Hair follicle dermal papilla cell (primary cell): Measurements from ENCODE around the genes NOS1 and HSPB8.

- CAGE, long polyA plus RNA = no peak
Measured at GRCh38 chr12:116160023-116161266, 117.0 kb downstream of the MED13L start.

DNA sequence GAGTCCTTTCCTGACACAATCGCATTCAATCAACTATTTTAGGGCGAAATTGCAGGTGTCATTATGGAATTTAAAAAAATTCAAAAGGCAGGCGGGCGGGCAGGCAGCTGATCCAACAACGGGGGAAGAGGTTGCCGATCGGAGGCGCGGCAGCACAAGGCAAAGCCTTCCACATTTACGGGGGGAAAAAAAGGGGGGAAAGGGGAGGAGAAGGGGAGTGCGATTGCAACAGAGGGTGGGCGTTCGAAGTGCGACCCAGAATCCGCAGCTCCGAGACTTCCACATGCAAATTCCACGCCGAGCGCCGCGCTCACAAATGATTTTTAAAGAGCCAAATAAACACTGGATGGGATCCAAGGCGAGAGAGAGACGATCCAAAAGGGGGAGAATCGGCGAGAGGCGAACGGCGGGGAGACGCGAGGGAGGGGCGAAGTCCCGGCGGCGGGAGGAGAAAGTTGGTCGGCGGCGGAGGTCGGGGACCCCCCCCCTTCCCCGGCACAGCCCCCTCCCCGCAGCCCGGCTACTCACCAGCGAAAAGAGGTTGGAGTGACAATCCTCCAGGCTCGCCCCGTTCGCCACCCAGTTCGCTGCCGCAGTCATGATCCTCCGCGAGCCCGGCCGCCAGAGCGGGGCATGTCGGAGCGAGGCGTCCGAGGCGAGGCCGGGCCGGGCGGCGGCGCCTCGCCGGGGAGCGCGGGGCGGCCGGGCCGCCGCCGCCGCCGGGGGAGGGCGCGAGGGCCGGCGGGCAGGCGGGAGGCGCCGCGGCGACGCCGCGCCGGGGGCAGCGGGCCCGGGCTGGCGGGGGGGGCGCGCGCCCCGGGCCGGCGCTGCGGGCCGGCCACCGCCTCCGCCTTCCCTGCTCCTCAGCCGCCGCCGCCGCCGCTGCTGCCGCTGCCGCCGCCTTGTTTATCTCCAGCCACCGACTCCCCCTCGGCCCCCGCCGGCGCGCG lies 686 bp downstream of the MED13L start:
- CAGE, long polyA plus RNA = no peak

DNA sequence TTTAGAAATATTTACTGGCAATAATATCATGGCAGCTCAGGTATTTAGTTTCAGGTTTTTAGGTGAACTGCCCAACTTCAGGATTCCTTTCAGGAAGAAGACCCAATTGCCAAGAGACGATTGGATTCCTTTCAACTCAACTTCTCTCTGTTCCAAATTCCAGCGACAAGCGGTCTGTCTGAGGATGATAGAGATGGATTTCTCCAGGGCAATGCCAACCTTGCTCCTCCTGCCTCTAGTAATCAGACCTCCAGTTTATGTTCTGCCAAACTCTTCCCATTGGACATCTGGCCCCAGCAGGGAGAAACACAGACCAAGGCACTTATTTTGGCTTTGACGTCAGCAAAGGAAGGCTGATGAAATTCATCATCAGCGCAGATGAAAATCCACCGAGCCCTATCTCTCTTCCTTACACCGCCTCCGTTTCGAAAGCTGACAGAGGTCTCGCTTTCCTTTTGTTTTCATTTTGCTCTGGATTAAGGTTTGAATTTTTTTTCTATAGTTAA lies 35.6 kb upstream of the MED13L start:
- CAGE, long polyA plus RNA = no peak

GRCh38 chr12:116368382-116368844 lies 90.9 kb upstream of the MED13L start:
- CAGE, long polyA plus RNA = no peak

DNA sequence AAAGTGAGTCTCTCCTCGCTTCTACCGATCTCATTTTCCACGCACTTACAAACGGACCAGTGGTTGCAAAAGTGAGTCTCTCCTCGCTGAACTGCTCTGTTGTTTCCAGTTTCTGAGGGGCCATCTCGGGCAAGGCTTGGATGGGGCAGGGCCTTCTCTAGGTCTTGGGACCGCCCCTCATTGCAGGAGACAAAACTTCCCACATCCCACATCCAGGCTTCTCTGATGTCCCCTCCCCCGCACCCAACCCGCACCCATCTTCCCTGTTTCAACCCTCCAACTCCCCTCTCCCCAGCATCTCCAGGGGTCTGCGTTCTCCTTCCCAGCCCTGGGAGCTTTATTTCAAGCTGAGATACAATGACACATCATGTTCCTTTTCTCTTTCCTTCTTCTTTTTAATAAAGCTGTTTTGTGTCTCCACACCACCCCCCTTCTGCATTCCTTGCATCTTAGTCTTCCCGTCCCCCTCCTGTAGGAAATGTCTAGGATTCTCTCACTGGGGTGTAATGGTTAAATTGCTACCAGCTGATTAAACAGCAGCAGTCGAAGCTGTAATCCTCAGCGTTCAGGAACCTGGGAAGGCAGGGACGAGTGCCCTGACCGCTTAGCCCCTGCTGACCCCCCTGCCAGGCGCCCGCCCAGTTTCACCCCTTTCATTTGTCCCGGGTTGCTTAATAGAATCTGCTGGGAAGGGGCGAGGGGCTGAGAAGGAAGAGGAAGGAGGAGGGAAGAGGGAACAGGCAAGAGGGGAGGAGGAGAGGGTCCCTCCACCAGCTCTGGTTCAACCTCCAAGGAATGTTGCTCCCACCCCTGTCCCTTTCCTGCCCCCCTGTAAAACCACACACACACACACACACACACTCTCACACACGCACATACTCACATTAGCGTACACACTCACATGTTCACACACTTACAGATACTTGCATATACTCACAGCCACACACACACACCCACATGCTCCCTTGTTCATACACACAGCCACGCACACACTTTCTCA lies 104.4 kb upstream of the MED13L start:
- CAGE, long polyA plus RNA = no peak

DNA sequence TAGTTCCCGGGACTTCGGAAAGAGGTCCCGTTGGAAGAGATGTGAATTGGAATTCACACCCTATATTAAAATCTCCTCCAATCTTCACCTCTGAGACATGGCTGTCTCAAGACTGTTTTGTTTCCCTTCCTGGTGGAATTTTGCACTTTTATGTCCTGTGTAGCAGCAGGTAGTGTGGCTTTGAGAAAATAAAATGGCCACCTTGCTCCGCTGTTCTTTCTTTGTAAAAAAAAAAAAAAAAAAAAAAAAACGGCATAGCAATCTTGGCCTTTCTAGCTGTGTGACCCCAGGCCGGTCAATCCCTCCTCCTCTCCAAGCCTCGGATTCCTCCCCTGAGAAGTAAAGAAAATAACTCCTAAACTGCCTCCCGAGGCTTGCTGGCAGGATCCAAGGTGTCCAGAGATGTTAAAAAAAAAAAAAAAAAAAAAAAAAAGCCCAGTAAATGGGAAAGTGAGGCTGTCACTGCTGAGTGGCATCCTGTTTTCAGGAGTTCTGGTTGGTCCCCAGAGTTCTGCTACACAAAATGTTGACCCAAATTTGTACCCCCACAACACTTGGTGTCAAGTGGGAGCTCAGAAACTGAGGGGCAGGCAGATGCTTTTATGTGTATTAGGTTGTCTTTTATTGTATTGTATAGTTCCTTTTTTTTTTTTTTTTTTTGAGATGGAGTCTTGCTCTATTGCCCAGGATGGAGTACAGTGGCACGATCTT lies 23.9 kb upstream of the MAP1LC3B2 start:
- CAGE, long polyA plus RNA = no peak

GRCh38 chr12:116537274-116537798 lies 21.8 kb upstream of the MAP1LC3B2 start:
- CAGE, long polyA plus RNA = no peak

DNA sequence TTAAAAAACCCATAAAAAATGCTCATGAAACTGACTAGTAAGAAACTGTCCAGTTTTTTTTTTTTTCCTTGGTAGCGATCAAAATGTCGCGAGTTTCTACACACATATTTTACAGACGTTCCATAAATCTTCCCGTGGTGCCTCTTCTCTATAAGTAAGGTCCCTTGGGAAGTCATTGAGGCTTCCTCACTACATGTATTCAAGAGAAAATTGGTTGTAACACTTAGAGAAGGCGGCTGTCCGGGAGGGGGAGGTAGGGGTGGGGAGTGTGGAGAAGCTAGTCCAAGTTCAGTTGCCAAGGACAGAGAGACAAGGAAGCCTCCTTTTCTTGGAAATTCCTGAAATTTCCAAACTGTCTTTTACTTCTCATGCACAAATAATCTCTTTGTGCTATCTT lies 44.9 kb downstream of the MAP1LC3B2 start:
- CAGE, long polyA plus RNA = no peak

- CAGE, long polyA plus RNA = no peak
Measured at GRCh38 chr12:116821089-116821872, 60.0 kb downstream of the HRK start.

- CAGE, long polyA plus RNA = no peak
Measured at GRCh38 chr12:117042152-117042717, 57.0 kb downstream of the TESC start.

GRCh38 chr12:117051360-117051999 lies 47.7 kb downstream of the TESC start:
- CAGE, long polyA plus RNA = no peak

DNA sequence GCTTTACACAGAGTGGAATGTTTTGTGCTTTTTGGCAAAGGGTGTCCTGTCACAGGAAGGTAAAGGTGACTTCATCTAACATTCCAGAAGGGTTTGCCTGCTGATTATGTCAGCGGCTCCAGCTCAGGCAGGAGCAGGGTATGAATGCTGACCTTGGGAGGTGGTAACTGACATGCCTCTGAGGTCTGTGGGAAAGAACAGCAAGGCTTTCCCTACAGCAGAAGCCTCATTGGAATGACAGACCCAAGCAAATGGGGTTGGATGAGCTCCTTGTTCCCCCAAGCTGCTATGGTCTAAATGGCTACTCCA lies 31.0 kb upstream of the TESC start:
- CAGE, long polyA plus RNA = no peak

DNA sequence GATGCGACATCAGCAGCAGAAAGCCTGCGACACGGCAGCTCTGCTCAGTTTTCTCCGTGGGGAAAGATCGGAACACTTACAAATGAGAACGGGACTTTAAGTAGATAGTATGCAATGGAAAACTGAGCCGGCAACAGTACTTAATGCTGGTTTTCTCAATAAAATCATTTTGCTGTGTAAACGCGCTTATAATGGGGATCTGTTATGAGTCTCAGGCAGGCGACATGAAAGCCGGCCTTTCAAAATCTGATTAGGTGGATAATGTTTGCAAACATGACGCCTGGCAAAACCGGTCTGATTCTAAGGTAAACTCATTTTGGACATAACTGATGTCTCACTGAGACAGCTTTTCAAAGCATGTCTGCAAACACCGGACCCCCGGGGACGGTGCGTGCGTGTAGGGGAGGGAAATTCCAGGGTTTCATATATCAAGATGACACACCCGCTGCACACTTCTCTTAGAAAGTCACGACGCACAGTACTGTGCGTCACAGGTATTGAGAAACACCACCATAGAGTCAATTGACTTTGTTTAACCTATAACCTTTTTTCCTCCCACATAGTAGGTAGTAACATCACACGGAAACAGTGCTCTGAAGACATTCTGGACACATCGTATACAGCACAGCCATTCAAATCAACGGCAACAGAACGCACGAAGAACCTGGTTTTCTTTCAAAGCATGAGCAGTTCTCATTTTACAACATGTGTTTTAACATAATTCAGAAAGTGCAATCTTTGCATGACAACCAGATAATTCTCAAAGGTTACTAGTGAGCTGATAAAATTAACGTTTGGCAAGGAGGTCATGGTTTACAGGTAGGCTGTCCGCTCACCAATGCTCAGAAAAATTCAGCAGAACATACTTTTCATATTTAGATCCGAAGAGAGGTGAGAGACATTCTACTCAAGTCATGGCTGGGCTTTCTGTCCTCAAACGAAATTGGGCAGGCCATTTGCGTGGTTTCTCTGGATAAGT lies 43.9 kb upstream of the TESC start:
- CAGE, long polyA plus RNA = no peak

DNA sequence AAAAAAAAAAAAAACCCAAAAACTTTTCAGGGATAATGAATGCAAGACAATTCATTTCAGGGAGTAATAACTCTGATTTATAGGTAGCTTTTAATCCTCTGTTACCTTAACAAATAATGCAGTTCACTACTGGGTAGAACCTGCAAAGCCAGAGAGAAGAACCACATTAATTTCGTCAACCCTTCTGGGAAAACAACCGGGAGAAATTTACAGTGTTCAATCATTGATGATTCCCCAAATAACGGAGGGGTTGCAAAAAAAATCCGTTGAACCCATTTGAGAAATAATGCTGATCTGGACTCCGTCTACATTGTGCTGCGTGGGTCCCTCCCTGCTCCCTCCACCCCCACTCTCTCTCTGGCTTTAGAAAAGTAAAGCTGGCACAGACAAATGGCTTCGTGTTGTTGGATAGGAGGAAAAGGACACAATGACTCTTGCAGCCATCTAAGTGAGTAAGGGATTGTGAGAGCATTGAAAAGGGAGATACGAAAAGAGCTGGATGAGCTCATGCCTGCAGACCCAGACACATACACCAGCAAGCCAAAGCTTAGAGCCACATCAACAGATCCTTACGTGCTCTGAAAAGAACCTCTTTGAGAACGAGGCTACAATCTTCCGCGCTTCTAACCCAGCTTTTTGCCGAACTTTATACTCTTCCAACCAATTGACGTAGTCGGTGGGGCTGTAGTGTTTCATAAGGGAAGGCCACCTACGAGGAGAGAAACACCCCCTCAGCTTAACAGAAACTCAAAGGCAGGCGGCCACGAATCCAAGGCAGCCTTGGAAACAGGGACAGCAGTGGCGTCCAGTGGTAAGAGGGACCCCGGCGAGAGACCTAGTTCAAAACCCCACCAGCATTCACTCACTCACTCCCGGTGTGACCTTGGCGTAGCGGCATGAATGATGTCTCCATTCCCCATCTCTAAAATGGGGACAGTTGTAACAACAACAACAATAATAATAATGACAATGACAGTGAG lies 1.3 kb downstream of the FBXO21 start:
- CAGE, long polyA plus RNA = no peak

DNA sequence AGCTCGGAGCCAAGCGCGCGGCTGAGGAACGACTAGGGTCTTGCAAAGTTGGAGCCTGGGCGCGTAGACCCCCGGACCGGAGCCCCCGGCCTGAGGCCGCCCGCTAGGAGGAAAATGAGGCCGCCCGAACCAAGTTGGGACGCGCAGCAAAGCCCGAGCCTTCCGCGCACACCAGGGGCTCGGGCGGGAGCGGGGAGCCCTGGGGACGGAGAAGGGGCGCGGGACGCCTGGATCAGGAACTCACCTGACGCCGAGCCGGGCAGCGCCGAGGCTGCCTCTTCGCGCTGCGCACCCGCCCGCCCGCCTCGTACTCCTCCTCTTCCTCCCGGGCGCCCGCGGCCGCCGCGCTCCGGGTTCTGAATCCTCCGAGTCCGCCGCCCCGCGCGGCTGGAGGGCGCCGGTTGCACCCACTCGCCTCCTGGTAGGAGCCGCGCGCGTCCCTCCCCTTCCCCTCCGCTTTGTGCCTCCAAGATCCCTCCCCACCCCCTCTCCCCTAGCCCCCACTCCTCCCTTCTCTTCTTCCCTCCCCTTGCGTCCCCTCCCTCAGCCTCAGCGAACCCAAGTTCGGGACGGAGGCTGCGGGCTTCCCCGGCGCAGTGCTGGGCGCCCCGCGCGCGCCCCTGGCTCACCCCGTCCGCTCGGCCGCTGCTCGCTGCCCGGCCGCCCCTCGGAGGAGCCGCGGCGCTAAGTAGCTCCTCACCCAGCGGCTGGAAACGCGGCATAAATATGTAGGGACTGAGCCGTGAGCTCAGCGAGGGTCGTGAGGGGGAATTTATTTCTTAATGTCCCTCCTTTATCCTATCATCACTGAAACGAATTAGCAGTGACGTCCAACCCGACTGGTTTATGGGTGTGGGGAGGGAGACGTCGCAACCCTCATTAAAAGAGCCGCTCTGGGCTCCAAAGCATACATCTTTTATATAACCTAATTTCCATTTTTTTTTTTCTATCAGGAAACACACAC lies at the start of gene NOS1:
NOS1 (minus strand) TSS at position 744 of the 964 bp plus-strand sequence.
- CAGE, long polyA plus RNA = no peak

- CAGE, long polyA plus RNA = no peak
Measured at GRCh38 chr12:118157489-118157888, 21.6 kb downstream of the PEBP1 start.

- CAGE, long polyA plus RNA = no peak
Measured at GRCh38 chr12:118631831-118632030, 255.4 kb downstream of the SUDS3 start.

GRCh38 chr12:119178327-119179233 lies at the start of gene HSPB8:
Gene HSPB8, plus strand, starts transcription at chr12:119178931.
- CAGE, long polyA plus RNA = no peak

DNA sequence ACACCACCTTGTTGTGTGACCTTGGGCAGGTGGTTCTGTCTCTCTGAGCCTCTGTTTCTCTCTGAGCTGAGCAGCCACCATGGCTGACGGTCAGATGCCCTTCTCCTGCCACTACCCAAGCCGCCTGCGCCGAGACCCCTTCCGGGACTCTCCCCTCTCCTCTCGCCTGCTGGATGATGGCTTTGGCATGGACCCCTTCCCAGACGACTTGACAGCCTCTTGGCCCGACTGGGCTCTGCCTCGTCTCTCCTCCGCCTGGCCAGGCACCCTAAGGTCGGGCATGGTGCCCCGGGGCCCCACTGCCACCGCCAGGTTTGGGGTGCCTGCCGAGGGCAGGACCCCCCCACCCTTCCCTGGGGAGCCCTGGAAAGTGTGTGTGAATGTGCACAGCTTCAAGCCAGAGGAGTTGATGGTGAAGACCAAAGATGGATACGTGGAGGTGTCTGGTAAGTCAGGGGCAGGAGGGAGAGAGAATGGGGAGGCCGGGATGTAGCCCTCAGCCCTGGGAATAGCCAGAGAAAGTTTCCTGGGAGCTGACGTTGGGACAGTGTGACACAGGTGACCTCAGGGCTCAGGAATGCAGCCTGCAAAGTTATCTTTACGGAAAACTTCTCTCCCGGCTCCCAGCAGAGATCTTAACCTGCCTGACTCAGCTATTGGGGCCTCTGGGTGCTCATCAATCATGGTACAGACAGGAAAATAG lies 654 bp downstream of the HSPB8 start:
- CAGE, long polyA plus RNA = no peak

DNA sequence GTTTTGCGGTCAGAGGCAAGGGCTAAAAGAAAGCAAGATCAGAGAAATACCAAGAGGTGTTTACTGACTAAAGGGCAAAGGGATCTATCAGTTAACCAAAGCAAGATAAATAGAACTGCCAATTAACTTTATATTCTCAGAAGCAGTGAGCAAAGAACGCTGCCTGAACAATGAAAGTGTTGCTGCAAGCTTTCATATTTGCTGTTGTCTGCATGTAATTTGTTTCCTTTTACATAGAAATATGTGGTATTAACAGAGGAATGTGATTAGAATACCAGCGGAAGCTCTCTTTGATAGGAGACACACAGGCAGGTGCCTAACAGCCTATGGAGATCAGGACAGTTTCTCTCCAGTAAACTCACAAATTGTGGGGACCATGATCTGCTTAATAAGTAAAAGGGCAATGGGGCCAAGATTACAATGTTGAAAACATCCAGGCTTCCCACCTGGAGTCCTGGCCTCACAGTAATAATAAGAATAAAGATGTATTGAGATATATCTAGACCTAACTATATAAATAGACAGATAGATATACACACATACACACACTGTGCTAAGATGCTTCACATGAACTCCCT lies 31.1 kb downstream of the CCDC60 start:
- CAGE, long polyA plus RNA = no peak